Daoy (cell line): ENCODE measurements around a stretch of chr1.

GRCh38 chr1:117641368-117641677 lies 35.5 kb downstream of the TENT5C start:
- RAMPAGE, long total RNA = no peak

- RAMPAGE, long total RNA = no peak
These were observed 30.4 kb downstream of the GDAP2 start for GRCh38 chr1:117899024-117899400.

- RAMPAGE, long total RNA = no peak
These were observed 3.7 kb downstream of the TBX15 start for GRCh38 chr1:118984246-118985117.

DNA sequence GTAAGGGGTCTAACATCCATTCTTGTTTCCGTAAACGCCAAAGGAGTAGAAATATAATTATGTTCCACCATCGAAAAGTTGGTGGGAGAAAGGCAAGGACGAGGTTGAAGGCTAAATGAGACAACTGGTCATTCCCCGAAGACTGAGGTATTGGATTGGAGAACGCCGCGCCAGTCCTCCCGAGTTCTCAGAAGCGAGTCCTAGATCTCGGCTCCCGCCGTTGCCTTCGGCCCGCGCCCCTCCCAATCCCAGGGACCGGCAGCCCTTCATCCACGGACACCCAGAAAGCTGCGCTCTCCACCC lies 1.2 kb downstream of the TBX15 start:
- RAMPAGE, long total RNA = no peak

- RAMPAGE, long total RNA = no peak
These were observed 13.2 kb upstream of the TBX15 start for GRCh38 chr1:119001074-119001923.

DNA sequence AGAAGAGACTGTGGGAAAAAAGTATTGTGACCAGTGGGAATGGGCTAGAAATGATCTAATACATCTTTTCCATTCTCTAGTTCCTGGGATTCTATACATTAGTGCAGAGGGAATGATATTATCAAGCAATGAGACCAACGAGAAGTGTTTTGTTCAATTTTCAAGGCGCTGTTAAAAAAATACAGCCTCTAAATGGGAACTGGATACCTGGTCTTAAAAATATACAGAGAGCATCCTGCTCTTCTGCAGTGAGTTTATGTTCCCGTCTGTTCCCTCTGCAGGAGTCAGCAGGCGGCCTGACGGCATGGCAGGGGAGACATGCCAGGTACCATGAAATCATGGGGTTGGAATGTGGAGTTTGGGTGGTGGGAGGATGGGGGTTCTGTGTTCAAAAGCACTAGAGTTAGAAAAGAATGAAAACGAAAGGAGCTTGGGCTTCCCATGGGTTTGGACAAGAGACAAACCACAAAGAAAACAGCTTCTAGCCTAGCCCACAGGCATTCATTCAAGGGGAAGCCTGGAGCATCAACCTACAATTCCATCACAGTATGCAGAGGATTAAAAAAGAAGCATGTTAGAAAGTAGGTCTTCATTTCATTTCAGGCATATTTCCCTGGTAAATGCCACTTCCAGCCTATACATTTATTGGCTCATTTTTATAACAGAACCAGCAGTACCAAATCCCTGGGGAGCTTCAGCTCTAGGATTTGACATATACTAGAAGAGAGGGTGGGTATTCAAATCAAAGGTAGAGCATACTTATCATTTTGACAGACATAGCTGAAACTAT lies 59.9 kb downstream of the WARS2 start:
- RAMPAGE, long total RNA = no peak

DNA sequence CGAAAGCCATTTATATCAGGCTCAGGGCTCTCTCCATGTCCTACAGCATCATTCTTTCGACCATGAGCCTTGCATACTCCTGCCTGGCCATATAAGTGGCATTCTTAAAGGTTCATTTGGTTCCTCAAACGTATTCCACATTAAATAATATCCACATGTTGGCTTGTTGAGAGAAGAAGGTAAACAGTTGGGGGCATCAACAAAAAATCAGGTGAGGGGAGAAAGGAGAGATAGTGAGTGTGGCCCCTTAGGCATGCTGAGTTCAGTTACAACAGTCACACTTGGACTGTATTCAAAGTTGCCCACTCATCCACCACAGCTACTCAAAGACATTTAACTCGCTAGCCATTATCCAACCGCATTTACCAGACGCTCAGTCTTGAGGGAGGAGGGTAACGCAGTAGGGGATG lies 1.5 kb downstream of the ZNF697 start:
- RAMPAGE, long total RNA = no peak

GRCh38 chr1:119729222-119729553 lies 17.5 kb downstream of the PHGDH start:
- RAMPAGE, long total RNA = no peak

DNA sequence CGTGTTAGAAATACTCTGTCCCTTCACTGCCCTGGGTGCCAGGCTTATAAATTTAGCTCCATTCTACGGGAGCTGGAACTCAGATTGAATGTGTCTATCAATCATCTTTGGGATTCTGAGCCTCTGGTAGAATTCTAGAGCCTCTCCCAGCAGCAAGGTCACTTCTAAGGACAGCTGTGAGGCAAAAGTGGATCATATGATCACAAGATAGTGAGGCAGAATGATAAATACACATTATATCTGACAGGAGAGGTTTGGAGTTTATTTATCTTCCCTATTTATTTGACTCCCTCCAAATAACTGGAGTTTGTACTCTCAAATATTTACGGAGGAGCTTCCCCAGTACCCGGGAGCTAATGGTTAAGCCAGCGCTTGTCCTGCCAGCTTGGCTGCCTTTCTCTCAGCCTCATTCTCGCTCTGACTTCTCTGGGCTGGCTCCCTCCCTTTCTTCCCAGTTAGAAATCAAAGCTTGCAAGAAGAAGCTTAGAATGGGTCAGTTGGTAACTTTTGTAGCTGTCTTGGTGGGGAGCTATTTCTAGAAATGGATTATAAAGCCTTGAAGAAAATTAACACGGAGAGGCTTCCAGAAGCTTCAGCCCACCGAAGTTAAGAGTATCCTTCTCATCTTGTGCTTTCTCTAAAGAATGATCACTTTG lies 2.3 kb downstream of the HMGCS2 start:
- RAMPAGE, long total RNA = no peak

GRCh38 chr1:119923466-119924241 lies 27.3 kb upstream of the ADAM30 start:
- RAMPAGE, long total RNA = no peak

DNA sequence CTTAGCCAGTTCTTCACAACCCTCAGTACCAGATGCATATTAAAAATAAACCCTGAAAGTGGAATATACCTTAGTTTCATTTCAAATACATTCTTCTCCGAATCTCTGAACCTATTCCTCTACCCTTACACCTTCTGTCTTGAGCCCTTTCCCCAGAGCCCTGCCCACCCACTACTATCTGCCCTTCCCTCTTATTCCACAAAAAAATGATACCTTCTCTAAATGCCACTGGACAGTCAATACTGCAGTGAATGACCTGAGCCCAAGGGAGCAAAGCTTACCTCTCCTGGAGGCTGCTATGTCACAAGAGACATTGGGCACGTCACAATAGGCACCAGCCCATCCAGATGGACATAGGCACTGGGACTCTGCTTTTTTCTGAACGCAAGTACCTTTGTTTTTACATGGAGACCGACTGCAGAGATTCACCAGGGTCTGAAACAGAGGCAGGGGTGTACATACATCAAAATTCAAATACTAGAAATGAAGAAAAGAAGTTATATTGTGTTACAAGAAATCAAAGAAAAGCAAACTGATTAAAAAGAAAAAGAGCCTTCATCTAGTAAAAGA lies 41.3 kb upstream of the ADAM30 start:
- RAMPAGE, long total RNA = no peak

DNA sequence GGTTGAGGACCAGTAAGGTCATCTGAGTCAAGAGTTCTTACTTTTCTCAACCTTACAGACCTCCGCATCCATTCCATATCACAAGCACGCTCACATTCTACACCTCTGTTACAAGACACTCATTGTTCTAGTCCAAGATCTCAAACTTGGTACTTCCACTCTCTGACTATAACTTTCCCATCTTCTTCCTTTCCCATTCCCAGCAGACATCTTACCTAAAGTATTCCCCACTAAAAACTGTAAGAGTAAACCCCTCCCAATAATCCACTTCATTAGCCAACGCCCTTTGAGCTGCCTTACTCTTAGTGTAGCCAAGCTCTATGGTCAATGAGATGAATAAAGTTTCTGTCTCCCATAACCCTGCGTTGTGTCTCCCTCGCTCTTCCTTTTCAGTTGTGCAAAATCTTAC lies 83.8 kb upstream of the ADAM30 start:
- RAMPAGE, long total RNA = no peak

- RAMPAGE, long total RNA = no peak
These were observed 142.3 kb downstream of the NBPF8 start for GRCh38 chr1:120557085-120557496.

DNA sequence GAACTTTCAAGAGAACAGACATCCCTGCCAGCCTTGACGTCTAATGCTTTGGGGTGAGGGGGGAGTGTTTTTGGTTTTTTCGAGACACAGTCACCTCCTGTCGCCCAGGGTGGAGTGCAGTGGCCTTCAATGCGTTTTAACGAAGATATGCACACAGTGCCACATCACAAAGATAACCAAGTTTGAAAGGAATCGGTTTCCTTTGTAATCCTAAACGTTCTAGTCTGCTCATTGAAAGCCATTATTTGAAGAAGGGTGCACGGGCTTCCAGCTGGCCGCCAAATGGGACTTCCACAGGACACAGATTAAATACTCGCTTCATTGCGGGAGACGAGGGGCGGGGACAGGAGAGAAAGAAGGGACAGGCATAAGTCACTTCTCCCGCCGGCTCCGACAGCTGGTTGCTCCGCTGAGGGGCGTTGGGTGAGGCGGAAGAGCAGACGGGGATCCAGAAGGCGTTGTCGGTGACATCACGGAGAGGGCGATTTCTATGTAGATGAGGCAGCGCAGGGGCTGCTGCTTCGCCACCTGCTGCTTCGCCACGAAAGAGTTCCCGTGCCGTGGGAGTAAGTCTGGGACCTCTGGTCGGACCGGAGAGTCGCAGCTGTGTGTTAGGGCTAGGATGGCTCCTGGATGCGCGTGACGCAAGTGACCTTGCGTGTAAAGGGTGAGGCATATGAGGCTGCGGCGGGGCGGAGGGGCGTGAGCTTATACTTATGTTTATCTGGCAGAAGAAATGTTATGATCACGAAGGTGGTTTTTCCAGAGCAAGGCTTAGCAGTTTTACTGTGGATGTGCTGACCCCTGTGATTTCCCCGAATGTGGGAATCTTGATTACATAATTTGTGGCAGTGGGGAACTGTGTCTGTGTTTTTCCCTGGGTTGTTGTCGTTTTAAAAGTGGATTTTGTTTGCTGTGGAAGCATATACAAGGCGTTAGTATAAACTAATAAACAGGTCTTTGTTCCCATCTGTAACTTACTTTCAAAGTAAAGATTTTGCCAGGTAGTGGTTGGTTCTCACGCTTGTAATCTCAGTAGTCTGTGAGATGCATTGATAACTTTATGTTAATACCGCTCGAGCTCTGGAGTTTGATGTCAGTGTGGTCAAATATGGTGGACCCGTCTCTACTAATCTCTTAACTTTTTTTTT lies 52.7 kb downstream of the PPIAL4A start:
- RAMPAGE, long total RNA = no peak

- RAMPAGE, long total RNA = no peak
These were observed 217.0 kb downstream of the SRGAP2C start for GRCh38 chr1:121401695-121402269.

DNA sequence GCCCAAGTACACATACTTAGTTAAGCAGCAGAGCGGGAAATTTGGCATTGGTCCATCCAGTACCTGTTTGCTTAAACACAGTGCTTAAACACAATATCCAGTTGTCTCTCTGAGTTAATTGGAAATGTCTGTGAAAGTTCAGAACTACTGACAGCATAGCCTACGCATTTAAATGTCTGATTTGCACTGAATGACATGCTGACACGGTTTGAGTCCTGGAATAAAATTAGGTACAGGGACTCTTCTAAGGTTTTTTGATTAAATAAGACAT lies 337.4 kb downstream of the SRGAP2C start:
- RAMPAGE, long total RNA = no peak

DNA sequence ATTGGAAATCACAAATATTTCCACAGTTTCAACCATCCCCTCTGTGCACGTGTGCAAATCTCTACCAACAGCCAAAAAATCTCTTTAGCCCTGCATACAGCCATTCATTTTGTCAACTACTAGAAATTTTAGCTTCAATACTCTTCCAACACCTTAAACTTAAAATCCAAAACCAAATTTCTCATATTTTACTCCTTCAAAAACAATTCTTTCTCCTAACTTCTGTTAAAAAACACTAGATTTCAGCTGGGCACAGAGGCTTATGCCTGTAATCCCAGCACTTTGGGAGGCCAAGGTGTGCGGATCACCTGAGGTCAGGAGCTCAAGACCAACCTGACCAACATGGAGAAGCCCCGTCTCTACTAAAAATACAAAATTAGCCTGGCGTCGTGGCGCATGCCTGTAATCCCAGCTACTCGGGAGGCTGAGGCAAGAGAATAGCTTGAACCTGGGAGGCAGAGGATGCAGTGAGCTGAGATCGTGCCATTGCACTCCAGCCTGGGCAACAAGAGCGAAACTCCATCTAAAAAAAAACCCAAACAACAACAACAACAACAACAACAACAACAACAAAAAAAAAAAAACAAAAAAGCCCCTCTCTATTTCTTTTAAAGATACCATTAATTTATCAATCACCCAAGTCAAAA lies 111.2 kb downstream of the SRGAP2B start:
- RAMPAGE, long total RNA = no peak

- RAMPAGE, long total RNA = no peak
These were observed 542 bp downstream of the FAM72D start for GRCh38 chr1:145096328-145096703.

DNA sequence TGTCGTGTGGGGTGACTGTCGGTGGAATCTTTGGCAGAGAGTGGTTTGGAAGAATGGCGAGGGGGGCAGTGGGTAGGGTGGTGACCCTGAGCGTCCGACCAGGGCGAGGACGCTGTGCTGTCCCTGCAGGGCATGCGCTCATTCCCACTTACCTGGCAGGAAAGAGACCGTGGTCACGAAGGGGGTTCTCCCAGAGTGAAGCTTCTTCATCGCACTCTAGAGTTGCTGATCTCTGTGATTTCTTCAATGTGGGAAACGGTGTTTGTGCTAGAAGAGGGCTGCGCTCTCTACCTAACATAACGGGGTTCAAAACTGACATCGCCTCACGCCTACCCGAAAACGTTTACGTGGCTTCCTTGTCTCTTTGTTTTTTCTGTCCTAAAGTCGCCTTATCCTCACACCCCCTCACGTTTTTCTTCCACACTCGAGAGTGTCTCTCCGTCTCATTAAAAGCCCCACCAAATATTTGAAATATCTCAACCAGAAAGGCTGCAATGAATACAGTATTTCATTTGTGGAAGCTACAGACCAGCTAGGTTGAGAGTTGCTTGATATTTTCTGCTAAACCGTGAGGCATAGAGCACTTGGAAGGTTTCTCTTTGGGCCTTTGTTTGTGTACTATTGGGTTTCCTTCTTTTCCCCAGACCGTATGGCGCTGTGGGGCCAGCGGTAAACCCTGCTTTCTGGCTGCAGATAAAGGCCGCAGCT lies 72.4 kb downstream of the PPIAL4D start:
- RAMPAGE, long total RNA = no peak

DNA sequence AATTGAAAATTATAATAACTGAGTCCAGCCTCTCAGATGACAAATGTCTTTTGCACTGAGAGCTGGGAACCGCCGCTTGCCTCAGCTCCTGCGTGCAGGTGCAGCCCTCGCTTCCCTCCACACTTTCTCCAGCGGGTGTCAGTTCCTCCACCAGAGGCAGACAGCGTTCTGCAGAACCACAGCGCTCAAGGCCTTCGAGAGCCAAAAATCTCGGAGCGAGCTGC lies 40.3 kb upstream of the PPIAL4D start:
- RAMPAGE, long total RNA = no peak